ENCODE measurements around the gene ALDH3B2.

DNA sequence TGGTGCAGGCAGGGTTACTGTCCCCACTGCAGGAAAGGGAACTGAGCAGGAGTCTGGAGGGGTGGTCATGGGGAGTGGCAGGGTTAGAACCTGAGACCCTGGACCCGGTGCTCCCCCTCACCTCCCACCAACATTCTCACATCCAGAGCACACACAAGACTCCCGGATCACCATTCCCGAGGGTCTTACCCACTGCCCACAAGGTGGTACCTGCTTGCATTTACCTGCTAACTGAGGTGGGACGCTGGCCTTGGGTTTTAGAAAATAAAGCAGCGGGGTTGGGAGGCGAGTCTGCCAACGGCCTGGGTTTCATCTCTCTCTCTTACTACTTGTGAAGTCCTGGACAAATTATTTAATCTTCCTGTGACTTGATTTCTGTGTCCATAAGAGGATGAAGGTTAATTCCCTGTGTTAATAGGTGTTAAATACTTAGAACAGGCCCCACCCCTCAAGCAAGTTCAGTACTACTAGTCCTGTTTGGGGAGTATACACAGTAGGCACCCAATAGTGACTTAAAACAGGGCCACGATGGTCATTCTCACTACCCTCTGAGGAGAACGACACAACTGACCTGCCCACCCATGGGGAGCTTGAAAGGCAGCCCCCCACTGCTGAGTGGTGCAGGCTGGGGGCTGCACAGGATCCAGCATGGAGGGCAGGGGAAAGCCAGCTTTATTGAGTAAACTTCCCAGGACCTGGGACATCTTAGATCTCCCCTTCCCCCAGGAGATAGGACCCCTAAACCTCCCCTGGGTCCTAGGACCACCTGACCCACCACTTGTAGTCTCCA, 4.8 kb downstream of the RCE1 start:
- PRO-cap, 3 experiments, result no peak in any of the 3 experiments
- RAMPAGE, long total RNA, result no peak

DNA sequence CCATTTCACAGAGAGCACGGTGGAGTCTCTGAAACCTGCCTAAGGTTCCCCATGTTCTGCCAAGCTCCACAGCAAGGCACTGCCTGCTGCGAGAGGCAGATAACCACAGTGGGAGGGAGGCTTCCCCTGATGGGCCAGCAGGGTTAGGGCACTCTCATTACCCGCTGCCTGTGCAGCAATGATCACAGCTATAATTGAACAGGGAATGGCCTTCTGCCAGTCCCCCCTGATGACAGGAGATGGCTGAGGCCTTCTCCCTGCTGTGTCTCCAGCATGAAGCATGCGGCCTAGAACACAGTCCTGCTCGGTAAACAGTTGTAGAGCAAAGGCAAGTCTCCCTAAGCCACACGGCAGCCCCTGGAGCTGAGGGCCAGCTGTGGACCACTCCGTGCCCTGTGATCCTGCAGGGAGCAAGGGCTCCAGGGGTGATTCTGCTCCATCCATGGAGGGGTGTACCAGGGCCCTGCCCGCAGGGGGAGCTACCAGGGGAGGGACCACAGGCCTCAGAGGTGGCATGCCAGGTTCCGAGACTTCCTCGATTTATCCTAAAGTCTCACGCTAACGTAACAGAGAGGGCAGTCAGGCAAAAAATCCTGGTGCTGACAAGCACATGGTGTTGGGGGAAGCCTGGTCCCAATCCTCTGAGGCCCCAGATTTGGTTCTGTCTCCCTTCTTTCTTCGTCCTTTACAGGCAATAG, 42.8 kb downstream of the PC start:
- PRO-cap, 3 experiments, result peak in 1 of 3 experiments; most common plus-strand start position 8 of the sequence (in 1); most common minus-strand start position 85 of the sequence (in 1)
- RAMPAGE, long total RNA, result no peak

DNA sequence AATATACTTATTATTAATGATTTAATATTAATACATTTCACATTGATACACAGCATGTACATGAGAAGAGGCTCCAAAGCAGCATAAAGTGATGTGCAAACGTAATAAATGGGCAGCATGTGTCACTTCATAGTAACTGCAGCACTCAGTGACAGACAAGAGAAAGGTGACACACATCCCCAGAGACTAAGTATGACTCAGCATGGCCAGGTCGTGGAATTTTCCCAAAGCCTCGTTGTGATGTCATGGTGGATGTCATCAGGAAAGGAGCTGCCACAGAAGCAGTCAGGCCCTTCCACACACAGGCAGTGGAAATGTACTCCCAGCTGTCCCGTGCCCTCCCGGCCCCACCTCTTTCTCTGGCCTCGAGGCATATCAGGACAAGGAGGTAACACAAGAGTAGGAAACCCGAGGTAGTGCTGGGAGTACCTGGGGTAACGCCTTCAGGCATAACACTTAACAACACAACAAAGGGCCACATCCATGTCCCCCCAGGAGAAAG, 8.1 kb downstream of the PC start:
- PRO-cap, 3 experiments, result peak in 1 of 3 experiments; most common plus-strand start position 373 of the sequence (in 1); most common minus-strand start position 150 of the sequence (in 1)
- RAMPAGE, long total RNA, result no peak

DNA sequence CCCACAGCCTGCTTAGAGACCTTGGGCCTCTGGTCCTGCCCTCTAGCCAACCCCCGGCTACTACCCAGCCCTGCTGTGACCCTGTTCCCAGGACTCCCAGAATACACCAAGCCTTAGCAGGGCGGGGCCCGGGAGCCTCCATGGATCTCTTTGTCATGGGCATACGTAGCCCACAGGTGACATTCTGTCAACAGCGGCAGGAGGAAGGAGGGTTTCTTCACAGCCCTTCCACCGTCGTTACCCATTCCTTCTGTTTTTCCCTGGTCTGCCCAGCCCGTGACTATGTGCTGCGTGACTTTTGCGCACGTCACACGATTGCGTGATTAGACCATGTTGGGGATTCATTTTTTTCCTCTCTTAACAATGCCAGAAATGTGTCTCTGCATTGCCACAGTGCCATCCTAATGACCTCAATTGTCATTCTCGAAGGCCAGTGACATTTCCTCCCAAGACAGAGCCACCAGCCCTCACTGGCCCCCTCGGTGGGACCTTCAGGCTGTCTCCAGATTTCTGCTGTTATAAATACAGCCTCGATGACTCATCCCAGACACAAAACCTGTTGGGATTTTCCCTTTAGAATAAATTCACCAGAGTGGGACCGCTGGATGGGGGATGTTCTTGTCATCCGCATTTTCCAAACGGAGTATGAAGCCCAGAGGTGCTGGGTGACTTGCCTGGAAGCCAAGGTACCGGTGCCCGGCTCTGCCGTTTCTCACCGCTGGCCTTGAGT, 9.1 kb downstream of the SYT12 start:
- PRO-cap, 3 experiments, result peak in 1 of 3 experiments; most common minus-strand start position 252 of the sequence (in 1)
- RAMPAGE, long total RNA, result no peak

GRCh38 chr11:67056951-67058147, 702 bp downstream of the RHOD start:
- PRO-cap, 3 experiments, result no peak in any of the 3 experiments
- RAMPAGE, long total RNA, result no peak

GRCh38 chr11:67071243-67072138, 14.8 kb downstream of the RHOD start:
- PRO-cap, 3 experiments, result peak in 1 of 3 experiments; most common plus-strand start chr11:67071620 (in 1); most common minus-strand start chr11:67071564 (in 1)
- RAMPAGE, long total RNA, result no peak

- PRO-cap, 3 experiments, result no peak in any of the 3 experiments
- RAMPAGE, long total RNA, result no peak
Observed at GRCh38 chr11:67185497-67185929, 66.5 kb downstream of the KDM2A start.

DNA sequence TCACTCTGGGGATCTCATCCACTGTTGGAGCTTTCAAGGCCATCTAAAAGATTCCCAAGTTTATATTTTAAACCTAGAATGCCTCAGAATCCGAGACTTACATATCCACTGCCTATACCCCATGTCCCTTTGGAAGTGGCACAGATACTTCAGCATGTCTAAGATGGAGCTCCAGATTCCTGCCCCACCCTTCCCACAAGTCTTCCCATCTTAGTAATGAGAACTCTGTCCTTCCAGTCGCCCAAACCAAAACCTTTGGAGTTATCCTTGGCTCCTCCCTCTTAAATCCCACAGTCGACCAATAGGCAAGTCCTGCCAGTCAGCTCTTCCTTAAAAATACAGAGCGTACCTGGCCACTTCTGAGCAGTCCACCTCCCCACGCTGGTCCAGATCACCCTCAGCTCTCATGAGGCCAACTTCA, 4.3 kb downstream of the POLD4 start:
- PRO-cap, 3 experiments, result no peak in any of the 3 experiments
- RAMPAGE, long total RNA, result no peak

DNA sequence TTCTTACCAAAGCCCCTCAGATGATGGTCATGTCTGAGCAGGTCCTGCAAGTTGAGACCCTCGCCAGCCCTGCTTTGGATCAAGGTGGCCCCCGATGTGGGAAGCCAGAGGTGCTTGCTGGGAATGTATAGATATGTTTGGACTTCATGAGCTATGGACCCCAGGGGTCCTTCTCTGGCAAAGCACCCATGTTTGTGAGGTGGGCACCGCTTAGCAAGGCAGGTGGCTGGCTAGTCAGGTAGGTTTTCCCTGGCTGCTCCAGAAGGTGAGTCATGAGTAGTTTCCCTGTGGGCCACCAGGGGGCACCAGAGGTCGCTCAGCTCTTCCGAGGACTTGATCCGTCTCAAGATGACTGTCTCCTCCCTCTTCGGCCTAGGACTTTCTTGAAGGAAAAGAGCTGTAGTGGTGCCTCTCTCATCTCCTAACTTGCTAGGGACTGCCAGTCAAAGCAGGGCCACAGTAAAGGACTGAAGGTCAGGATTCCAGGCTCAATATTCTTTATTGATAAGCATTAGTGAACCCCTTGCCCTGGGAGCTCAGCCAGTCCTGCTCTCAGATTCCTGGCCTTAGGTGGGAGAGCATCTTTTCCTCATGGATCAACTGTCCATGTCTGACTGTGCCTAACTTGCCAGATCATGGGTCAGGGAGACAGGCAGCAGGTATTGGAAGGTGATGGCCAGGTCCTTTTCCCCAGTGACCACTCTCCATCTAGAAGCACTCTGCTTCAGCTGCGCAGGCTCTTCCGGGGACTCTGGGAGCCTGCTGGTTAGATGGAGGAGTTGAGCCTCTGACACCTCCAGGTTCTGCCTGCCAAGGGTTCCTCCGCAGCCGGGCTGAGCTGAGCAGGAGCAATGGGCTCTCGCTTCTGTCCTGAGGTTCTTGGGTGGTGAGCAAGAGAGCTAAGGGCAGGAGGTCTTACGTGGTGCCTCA, 2.0 kb downstream of the POLD4 start:
- PRO-cap, 3 experiments, result no peak in any of the 3 experiments
- RAMPAGE, long total RNA, result no peak

GRCh38 chr11:67420229-67421479, 5.2 kb downstream of the CARNS1 start:
- PRO-cap, 3 experiments, result peak in 1 of 3 experiments; most common plus-strand start chr11:67420782 (in 1); most common minus-strand start chr11:67421184 (in 1)
- RAMPAGE, long total RNA, result no peak

GRCh38 chr11:67432071-67432581, 3.8 kb downstream of the RPS6KB2 start:
- PRO-cap, 3 experiments, result no peak in any of the 3 experiments
- RAMPAGE, long total RNA, result no peak

- PRO-cap, 3 experiments, result no peak in any of the 3 experiments
- RAMPAGE, long total RNA, result no peak
Observed at GRCh38 chr11:67436384-67436920, 1.0 kb downstream of the PTPRCAP start.

DNA sequence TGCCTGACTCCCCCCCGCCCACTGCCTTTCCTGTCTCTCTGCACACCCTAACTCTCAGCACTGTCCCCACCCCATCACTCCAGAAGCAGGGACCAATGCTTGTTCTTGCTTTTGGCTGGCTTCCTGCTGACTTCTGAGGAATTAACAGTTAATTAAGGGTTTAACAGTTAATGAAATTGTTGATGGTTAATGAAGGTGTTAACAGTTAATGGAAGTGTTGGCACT, 4.6 kb downstream of the PITPNM1 start:
- PRO-cap, 3 experiments, result no peak in any of the 3 experiments
- RAMPAGE, long total RNA, result no peak

- PRO-cap, 3 experiments, result no peak in any of the 3 experiments
- RAMPAGE, long total RNA, result no peak
Observed at GRCh38 chr11:67502161-67502463, 3.1 kb downstream of the PITPNM1 start.

GRCh38 chr11:67600250-67600749, 6.4 kb upstream of the NDUFV1 start:
- PRO-cap, 3 experiments, result no peak in any of the 3 experiments
- RAMPAGE, long total RNA, result no peak

DNA sequence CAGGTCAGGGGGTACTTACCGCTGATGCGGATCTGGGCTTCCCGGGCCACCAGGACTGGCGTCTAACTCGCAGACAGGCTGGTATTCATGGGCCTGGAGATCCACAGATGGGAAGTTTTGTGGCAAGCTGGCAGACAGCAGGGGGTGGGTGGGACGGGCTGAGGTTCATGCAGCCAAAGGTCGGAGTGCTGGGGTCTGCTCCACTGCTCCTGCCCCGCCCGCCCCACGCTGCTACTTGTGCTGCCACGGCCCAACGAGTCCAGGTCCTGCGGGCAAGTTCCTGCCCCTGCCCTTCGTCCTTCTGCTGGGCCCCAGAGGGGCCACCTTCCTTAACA, 3.1 kb downstream of the ACY3 start:
- PRO-cap, 3 experiments, result no peak in any of the 3 experiments
- RAMPAGE, long total RNA, result no peak

- PRO-cap, 3 experiments, result no peak in any of the 3 experiments
- RAMPAGE, long total RNA, result no peak
Observed at GRCh38 chr11:67665608-67666059, 8.8 kb downstream of the ALDH3B2 start.

- PRO-cap, 3 experiments, result no peak in any of the 3 experiments
- RAMPAGE, long total RNA, result no peak
Observed at GRCh38 chr11:67674292-67675073, at the start of gene ALDH3B2. ALDH3B2 (minus strand) TSS chr11:67674623.

- PRO-cap, 3 experiments, result peak in 1 of 3 experiments; most common plus-strand start chr11:68008563 (in 1)
- RAMPAGE, long total RNA, result no peak
Observed at GRCh38 chr11:68008389-68009460, 1.4 kb upstream of the ALDH3B1 start.

GRCh38 chr11:68117821-68118271, 3.3 kb downstream of the CHKA start:
- PRO-cap, 3 experiments, result no peak in any of the 3 experiments
- RAMPAGE, long total RNA, result no peak

Data from cerebellum (tissue), 5 donors.